Vein endothelial cell (primary cell): ENCODE data around the genes FGF16, PGAM4, P2RY10, DACH2 and PCDH19.

DNA sequence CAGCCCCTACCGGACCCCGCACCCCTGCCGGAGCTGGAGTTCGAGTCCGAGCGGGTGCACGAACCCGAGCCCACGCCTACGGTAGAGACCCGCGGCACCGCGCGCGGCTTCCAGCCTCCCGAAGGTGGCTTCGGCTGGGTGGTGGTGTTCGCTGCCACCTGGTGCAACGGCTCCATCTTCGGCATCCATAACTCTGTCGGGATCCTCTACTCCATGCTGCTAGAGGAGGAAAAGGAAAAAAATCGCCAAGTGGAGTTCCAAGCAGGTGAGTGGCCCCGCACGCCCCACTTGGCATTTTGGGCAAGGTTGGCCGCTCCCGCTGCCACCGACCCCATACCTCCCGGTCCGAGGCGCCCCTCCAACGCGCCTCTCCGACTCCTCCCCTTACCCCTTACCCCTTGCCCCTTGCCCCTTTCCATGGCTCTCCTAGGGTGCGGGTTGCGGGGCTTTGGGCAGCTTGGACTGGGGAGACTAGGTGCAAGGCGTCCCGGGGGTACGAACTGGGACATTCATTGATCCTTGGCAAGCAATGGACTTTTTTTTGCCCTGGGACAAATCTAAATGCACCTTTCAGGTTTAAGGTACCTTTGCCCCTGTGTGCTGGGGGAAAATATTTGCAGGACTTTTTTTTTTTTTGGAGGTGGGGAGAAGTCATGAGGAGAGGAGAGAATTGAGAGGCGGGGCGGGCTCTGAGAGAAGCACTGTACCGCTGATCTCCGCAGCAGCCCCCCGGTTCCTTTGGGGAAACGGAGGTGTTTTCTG, 691 bp downstream of the SLC16A2 start:
- CAGE, long polyA plus RNA, result no peak

DNA sequence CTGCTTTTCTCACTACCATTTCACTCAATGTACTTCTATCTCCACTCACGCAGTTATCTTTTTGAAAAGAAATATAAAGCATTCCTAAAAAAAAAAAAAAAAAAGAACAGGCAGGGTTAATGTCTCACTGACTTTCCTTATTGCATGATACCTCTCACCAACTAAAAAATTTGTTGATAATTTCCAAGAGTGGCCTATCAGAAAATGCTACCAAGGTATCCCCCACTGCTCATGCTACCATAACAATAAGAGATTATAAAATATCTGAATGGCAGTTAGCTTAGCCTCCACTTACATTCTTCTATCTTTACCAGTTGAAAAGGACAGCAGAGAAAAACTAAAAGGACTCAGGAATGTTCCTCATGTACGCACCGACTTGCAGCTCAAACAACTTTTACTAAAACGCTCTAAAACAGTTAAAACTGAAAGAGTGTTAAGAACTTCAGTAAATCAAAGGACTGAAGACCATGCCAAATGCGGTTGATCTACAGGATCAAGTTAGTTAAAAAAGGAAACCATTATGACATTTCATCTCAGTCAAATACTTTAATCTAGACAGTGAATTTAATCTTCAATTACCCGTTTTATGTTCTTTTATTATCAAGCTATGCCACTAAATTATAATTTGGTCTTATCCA, 6.0 kb downstream of the RLIM start:
- CAGE, long polyA plus RNA, result no peak

DNA sequence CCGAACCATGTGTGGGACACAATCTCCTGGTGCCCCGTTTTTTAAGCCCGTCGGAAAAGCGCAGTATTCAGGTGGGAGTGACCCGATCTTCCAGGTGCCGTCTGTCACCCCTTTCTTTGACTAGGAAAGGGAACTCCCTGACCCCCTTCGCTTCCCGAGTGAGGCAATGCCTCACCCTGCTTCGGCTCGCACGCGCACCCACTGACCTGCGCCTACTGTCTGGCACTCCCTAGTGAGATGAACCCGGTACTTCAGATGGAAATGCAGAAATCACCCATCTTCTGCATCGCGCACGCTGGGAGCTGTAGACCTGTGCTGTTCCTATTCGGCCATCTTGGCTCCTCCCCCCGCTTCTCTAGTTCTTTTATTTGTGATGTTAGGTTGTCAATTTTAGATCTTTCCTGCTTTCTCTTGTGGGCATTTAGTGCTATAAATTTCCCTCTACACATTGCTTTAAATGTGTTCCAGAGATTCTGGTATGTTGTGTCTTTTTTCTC, 32.7 kb upstream of the ABCB7 start:
- CAGE, long polyA plus RNA, result no peak

DNA sequence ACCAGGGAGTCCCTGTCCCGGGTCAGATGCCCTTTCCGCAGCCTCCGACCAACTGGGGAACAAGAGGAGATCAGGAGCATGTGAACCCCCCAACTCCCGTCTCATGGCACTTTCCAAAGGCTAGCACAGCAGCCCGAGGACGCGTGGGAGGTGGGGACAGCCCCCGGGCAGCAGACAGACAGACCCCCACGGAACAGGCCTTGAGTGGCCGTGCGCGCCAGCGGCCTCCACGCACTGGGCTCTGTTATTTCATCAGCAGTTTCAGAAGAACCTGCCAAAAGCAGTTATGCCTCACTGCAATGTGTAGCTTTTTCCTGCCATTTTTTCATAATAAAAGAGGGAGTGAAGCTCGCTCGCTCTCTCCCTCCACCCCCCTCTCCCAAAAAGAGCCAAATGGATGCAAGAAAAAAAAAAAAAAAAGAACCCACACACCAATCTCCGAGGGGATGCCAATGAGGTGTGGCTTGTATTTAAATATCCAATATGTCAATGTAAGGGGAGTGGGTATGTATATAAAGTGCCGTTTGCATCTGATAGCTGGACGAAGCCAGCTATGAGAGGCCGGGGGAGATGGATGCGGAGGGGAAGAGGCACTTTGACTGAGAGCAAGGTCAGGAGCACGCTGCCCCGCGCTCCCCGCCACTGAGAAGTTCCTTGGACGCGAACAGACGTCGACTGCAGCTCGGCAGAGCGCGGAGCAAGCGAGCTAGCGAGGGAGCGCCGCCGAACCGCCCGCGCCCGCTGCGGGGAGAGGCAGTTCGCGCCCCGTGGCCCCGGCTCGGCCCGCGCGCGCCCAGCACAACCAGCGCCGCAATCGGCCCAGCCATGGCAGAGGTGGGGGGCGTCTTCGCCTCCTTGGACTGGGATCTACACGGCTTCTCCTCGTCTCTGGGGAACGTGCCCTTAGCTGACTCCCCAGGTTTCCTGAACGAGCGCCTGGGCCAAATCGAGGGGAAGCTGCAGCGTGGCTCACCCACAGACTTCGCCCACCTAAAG, at the start of gene FGF16:
FGF16 (plus strand) TSS at position 540 of the 996 bp plus-strand sequence.
- CAGE, long polyA plus RNA, result no peak

- CAGE, long polyA plus RNA, result no peak
Measured at GRCh38 chrX:77682828-77683264, 103.2 kb downstream of the ATRX start.

DNA sequence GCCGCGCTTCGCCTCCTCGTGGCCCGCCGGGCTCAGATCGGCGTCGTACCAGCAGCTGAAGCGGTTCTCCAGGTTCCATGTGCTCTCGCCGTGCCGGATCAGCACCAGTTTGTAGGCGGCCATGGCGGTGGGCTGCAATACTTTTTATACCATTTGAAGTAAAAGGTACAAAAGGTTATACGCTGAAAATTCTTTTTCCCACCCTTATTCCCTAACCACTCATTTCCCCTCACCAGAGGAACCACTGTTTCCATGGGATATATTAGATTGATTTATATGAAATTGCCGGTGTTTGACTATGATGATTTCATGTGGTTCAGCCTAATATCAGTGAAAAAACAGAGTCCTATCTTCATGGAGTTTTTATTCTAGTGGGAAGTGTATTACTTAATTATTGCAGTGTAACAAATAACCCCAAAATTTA, at the start of gene PGAM4:
PGAM4 (minus strand) TSS at position 123 of the 424 bp plus-strand sequence.
- CAGE, long polyA plus RNA, result no peak

DNA sequence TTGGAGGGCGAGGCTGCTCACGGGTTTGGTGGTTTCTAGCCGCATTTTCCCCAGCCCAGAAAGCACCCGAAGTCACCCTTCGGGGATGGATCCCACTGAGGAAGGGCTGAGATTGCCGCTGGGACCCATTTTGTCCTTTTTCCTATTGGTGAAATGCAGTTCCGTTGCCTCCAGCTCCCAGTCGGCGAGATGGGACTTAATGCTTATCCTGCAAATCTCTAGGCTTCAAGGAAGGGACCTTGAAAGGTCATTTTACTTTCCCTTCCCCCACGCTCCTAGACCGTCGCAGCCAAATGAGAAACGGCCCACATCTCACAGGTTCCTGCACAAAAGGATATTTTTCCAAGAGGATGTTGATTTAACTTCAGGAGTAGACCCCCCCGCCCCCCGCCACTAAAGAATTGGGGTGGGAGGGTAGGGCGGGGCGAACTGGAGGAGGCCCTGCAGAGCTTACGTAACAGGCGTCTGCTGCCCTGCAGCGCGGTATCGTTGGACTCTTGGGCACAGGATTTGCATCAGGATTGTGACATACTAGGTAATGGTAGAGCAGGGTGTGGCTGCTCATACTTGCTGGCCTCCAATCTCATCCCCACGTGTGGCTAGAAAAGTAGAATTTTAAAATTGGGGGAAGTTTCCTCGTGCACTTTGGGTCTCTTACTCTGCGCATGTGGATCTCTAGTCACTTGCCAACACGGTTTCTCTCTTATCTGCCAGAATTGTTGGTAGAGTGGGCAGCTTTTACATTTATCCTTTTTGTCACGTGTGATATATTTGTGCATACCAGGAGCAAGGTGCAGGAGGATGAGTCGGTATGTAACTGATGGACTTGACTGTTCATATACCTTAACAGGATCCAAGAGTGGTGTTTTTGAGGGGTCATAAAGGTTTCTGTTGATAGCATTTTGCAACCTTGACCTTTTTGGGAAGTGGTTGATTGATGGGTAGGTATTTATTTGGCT, 763 bp downstream of the PGK1 start:
- CAGE, long polyA plus RNA, result no peak

- CAGE, long polyA plus RNA, result no peak
Measured at GRCh38 chrX:78124554-78125395, 14.7 kb downstream of the TAF9B start.

DNA sequence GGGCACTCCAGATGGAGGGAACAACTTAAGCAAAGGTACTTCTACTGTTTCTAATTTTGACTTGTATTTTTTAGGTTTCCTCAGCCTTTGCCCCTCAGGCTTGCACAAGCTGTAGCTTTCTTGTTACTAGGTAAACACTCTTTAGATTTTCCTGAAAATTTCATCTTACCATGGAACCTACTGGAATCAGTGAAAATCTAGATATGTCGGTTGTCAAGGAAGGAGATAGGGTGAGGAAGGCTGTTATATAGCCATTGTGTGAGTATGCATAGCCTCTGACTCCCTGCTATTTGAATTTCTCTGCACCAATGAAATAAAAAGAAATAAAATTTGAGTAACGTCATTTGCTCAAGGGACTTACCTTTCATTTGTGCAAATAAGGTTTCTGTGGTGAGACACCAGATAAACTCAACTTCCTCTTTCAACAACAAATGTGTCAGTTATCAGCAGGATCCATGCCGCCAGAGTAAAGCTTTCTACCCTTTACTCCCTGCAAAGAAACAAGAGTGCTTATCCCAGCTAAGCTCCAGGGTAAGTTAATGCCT, at the start of gene P2RY10:
P2RY10 (plus strand) TSS at position 427 of the 545 bp plus-strand sequence.
- CAGE, long polyA plus RNA, result no peak

GRCh38 chrX:79258939-79259466, 108.1 kb downstream of the ITM2A start:
- CAGE, long polyA plus RNA, result no peak

- CAGE, long polyA plus RNA, result no peak
Measured at GRCh38 chrX:79262763-79262962, 104.5 kb downstream of the ITM2A start.

DNA sequence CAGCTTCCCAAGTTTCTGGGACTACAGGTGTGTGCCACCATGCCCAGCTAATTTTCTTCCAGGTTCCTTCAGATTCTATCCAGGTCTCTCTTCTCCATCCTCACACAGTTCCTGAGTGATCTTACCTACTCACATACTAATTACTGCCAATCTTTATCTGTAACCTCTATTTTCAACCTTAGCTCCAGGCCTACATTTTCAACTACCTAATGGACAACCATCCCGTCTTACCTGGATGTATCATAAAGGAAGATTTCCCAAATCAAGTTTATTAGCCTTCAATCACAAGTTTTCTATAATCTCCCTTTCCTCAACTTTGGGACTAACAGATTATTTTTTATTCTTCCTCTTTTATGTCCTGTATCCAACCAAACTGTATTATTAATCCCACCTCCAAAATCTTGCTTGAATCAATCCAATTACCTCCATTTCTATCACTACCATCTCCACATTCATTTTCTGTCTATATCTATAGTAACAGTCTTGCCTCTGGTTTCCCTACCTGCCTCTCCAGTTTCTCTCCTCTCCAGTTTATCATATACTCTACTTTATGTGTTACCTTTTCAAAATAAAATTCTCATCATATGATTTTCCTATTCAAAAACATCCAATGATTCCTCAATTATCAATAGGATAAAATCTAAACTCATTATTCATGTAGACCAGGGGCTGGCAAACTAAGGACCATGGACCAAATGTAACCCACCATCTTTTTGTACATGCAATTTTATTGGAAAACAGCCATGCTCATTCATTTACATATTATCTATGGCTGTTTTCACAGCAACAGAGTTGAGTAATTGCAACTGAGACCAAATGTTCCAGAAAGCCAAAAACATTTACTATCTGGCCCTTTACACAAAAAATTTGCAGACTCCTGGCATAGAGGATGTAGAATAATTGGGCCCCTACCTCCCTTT, 35.0 kb downstream of the BRWD3 start:
- CAGE, long polyA plus RNA, result no peak

GRCh38 chrX:81003930-81004392, 194.3 kb upstream of the BRWD3 start:
- CAGE, long polyA plus RNA, result no peak

GRCh38 chrX:81120651-81121494, 80.8 kb downstream of the HMGN5 start:
- CAGE, long polyA plus RNA, result no peak

GRCh38 chrX:86002585-86002874, 44.8 kb downstream of the CHM start:
- CAGE, long polyA plus RNA, result no peak

DNA sequence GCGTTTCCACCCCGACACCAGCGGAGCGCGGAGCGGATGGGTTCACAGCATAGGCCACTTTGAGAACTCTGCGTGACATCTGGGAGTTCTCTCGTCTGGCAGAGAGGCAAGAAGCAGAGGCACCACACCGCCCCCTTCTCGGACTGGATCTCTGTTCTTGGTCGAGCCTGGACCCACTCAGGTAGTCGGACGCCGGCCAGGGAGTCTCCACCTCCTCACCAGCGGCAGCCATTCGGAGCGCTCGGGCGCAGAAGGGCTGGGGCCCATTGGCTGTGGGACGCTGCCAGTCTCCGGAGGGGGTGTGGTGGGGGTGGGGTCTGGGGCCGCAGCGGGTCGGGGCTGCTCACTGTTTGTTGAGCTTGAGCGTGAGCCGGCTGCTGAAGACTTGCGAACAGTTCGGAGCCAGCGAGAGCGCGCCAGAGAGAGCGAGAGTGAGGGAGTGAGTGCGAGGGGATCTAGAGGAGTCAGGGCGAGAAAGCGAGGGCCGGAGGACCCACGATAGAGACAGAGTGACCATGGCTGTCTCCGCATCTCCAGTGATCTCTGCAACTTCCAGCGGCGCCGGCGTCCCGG, at the start of gene DACH2:
DACH2 (plus strand) TSS at position 346 of the 573 bp plus-strand sequence.
- CAGE, long polyA plus RNA, result no peak

DNA sequence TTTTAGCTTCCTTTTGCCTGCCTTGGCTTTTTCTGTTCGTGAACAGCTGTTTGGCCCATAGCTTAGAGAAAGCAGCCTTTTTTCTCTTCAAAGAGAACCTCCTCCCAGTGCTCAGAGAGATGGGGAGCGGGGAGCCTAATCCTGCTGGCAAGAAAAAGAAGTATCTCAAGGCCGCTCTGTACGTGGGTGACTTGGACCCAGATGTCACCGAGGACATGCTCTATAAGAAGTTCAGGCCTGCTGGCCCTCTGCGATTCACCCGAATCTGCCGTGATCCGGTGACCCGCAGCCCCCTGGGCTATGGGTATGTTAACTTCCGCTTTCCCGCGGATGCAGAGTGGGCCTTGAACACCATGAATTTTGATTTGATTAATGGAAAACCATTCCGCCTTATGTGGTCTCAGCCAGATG, 825 bp downstream of the PABPC5 start:
- CAGE, long polyA plus RNA, result no peak

DNA sequence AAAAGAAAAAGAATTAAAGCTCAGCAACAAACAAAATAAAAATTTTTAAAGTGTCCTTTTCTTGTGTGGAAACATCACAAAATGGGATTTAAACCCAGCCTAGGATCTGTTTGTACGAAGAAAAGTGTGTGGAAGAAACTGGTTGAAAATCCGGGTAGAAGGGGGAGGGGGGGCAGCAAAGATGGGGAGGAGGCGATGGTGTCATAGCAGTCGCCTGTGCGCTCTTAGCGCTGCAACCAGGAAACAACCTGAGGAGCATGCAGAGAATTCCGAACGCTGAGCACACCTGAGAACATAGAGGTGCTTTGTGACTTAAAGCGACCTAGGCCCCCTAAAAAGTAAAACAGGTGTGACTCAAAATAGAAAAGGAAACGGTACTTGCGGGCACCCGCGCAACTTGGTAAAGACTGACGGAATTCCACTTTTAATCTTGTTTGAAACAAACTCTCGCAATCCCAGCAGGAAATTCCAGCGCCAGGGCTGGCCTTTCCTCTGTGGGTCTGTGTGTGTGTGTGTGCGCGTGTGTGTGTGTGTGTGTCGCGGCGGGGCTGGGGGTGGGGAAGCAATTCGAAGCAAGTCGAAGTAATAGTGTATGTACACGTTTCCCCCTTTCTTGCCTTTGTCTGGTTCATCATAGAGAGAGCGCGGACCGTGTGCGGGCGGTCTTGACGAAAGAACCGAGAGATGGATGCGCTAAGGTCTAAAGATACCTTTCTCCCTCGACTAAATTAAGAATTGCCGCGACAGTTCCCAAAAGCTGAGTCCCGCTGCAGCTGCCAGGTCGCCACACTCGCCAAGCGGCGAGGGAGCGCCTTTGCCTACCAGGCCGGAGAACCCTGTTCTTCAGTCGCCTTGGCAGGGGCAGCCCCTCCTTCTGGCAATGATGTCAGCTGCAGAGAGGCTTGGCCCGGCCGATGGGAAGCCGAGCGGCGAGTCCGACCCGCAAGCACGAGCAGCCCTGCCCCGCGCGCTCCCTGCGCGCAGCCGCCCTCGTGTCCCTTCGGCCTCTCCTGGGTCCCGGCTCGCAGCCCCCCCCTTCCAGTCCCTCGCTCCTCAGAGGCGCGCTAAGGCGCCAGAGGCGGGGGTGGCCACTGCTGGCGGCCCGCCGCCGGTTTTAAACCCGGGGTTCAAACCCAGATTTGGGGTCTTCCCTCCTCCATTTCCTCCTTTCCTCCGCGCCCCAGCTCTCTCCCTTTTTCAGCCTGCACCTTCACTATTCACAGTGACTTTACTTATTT, 2.4 kb downstream of the PCDH11X start:
- CAGE, long polyA plus RNA, result no peak

GRCh38 chrX:97563381-97563961, 679.8 kb downstream of the RPA4 start:
- CAGE, long polyA plus RNA, result no peak

- CAGE, long polyA plus RNA, result no peak
Measured at GRCh38 chrX:100410038-100410668, at the start of gene PCDH19. Gene PCDH19, minus strand, starts transcription at chrX:100410273.